Bronchial lymph node (tissue), 1 donor: Measurements from ENCODE around the gene SRFBP1.

- PRO-cap: no peak
These were observed 993 bp upstream of the SEMA6A start for GRCh38 chr5:116575613-116576019.

DNA sequence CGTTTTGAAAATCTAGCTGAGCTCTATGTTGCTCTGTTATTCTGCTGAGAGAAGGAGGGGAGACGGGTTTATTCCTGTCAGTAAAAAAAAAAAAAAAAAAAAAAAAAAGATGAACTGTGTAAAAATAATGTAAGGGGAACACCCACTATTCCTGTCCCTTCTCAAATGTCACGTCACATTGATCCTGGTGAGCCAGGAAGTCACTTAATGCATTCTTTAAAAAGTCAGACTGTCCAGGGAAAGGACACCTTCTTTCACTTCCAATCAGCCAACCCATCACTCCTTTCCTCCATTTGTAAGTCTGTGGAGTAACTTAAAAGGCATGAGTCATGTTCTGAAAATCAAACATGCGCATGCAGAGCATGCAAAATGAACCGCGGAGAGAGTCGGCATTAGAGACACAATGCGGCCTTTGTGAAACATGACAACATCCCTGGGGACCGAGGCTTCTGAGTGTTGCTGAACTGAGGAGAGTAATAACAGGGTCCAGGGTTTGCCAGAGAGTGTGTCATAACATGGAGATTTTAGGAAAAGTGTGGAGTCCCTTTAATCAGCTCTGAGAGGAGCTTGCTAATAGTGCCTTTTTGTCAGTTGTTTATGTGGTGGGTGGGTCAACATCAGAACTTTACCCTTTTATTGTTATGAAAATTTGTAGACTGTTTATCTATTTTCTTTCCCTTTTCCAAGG lies 77.6 kb upstream of the SEMA6A start:
- PRO-cap: no peak

- PRO-cap: no peak
These were observed 14.7 kb downstream of the DTWD2 start for GRCh38 chr5:118973395-118974239.

DNA sequence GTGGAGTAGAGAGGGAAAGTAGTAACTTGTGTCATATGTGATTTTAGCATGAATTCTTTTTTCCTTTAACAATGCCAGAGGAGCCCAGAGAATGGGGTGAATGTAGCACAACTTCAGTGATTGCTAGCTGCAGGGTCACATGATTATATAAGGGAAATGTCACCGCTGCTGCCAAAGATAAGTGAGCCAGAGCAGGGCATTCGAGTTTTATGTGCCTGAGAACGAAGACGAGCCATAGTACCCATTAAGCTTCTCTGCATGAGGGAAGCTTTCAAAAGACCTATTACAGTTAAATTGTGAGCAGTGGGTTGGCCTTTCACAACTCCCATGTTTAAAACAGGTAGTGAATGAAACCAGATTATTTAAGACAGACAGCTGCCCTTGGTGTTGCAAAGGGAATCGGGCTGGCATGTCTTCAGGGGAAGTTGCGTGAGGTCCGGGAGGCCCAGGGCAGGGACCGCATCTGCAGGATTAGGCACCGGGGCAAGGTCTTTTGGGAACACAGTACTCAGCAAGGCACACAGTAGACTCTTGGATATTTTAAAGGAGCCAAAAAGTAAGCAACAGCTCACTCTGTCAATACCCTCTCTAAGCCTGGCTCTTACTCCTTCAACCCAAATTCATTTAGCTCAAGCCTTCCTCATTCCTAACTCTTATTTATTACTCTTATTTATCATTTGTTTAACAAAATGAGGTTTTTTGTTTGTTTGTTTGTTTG lies 82.3 kb upstream of the TNFAIP8 start:
- PRO-cap: bidirectional peak, plus-strand start at position 203 of the sequence, minus-strand start at position 209 of the sequence

- PRO-cap: unidirectional peak, plus-strand start at chr5:119275441
These were observed 80.5 kb upstream of the TNFAIP8 start for GRCh38 chr5:119275269-119275741.

GRCh38 chr5:119315501-119316212 lies 40.2 kb upstream of the TNFAIP8 start:
- PRO-cap: bidirectional peak, plus-strand start at chr5:119315811, minus-strand start at chr5:119315719

DNA sequence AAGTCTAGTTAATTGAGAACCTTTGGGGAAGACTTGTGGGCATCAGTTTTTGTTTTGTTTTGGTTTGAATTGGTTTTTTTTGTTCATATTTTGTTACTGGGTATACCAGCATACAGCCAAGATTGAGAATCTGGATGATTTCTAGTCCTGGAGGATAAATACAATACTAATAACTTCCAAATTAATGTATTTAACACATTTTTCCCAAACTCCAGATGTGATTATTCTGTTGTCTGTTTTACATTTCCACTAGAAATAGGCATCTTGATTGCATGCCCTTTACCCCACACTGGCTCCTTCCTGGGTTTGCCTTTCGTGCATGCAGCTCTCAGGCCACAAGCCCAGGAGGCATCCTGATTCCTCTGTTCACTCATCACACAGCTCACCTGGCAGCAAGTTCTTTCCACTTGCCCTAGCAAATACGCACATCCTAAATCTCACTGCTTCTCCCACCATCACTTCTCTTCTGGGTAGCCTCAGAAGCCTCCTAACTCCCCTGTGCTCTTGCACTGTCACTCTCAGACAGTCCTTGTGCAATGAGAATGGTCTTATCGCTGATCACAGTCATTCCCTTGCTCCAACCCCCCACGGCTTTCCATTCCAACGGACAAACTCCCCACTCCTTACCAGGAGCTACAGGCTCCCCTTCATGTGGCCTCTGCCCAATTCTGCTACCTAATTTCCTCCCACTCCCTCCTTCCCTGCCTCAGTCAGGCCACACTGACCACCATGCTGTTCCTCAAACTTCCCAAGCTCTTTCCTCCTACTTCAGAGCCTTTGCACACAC lies 34.4 kb upstream of the TNFAIP8 start:
- PRO-cap: no peak

- PRO-cap: no peak
These were observed 11.8 kb upstream of the TNFAIP8 start for GRCh38 chr5:119343644-119344894.

GRCh38 chr5:119346921-119347581 lies 8.8 kb upstream of the TNFAIP8 start:
- PRO-cap: no peak

GRCh38 chr5:119400211-119400705 lies 44.4 kb downstream of the TNFAIP8 start:
- PRO-cap: no peak

DNA sequence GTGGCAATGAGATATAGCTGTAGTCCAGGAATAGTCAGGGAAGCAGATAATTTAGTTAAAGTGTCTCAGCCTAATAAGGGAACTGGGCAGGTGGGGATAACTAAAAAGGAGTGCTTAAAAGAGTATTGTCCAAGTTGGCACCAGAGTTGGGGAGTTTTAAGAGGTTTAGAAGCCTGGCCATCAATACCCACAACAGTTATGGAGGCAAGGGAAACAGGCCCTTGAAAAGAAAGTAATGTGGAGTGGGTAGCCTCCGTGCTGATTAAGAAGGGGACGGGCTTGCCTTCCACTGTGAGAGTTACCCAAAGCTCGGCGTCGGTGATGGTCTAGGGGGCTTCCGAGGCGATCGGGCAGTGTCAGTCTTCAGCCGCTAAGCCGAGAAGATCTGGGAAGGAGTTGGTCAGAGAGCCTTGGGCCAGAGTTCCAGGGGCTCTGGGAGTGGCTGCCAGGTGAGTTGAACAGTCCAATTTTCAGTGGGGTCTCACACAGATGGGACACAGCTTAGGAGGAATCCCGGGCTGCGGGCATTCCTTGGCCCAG lies 236.5 kb downstream of the PRR16 start:
- PRO-cap: no peak

DNA sequence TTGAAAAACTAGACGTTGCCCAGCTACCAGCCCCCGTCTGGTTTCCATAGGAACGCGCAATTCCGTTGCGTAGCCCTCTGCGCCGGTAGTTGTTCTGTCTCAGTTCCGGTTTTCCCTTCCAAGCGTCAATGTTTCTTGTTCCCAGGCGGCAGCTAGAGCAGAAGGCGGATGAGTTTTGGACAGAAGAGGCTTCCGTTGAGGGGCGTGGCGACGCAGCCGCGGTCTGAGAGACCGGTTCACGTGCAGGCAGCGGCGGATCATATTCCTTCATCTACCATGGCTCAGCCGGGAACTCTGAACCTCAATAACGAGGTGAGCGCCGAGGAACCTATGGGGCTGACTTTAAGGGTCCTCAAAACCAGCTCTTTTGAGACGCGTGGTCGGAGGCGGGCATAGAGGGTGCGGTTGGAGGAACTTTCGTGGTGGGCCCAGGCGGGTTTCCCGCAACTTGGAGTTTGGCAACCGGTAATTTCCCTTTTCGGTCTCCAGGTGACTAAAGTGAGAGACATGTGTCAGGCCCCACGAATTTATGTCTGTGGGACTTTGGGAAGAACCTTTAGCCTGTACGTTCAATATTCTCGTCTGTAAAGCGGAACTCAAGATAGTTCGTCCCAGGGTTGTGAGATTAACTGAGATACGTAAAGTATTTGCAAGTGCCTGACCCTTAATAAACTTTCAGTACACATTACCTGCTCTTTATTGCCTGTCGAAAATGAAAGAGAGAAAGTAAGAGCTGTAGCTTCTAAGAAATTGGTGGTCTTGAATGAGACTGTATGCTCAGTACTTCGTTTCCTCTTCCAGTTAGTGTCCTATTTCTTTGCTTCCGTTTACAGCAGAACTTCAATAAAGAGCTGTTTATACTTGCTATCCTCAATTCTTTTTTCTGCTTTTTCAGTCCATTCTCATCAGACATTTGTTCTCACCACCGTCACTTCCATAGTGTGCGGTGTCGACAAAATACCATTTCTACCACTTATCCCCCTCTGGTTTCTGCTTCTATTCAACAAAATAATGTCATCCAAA lies at the start of gene SRFBP1:
Gene SRFBP1, plus strand, starts transcription at position 219 of the 1,023 bp plus-strand sequence.
- PRO-cap: bidirectional peak, plus-strand start at position 219 of the sequence, minus-strand start at position 96 of the sequence

GRCh38 chr5:122323204-122323724 lies 11.2 kb downstream of the SNCAIP start:
- PRO-cap: no peak

DNA sequence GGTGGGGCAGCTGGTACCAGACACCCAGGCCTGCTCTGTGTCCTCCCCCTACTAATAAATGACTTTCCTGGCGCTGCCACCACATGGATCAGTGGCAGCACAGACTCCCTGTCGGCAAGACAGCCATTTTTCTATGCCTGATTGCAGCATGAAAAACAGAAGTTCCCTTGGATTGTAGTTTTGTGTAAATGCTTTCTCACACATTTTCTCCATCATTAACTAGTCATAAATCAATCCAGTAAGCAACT lies 181.5 kb downstream of the SNCAIP start:
- PRO-cap: no peak

DNA sequence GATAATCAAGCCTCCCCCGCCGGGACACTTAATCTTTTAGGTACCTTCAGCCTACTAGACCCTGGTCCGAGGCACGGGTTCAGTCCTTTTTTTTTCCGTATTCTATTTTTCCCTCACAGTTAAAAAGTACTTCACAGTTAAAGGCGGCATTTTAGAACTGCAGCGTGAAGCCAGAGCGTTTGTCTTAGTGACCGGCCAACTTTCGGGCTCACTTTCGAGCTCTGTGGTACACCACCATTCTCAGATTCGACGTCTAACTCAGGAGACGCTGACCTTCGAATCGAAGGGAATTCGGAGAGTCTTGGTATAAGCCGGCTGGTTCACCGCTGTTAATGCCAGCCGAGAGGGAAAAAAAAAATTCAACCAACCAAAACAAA lies 618 bp upstream of the SNX24 start:
- PRO-cap: unidirectional peak, minus-strand start at position 282 of the sequence

- PRO-cap: no peak
These were observed 4.4 kb downstream of the PRDM6 start for GRCh38 chr5:123093385-123093975.

- PRO-cap: bidirectional peak, plus-strand start at chr5:123420742, minus-strand start at chr5:123420603
These were observed 2.8 kb downstream of the CEP120 start for GRCh38 chr5:123420231-123420967.

DNA sequence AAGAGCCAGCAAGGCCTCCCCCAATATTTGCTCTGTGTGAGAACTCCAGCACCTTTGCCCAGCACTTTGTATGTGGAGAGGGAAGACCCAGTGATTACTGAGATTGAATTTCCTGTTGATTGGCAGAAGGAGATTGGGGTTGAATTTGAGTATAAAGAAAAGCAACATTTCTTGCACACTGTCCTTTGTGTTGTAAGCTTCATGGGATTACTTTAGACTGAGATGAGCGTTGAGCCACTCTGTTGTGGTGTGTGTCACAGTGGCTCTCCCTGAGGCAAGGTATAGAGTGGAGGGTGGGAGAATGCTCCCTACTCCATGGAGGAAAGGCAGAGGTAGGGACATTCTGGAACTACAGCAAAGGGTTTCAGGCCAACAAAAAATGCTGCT lies 5.9 kb upstream of the CEP120 start:
- PRO-cap: no peak

- PRO-cap: bidirectional peak, plus-strand start at chr5:123512116, minus-strand start at chr5:123511978
These were observed 247 bp upstream of the CSNK1G3 start for GRCh38 chr5:123511810-123512049.

DNA sequence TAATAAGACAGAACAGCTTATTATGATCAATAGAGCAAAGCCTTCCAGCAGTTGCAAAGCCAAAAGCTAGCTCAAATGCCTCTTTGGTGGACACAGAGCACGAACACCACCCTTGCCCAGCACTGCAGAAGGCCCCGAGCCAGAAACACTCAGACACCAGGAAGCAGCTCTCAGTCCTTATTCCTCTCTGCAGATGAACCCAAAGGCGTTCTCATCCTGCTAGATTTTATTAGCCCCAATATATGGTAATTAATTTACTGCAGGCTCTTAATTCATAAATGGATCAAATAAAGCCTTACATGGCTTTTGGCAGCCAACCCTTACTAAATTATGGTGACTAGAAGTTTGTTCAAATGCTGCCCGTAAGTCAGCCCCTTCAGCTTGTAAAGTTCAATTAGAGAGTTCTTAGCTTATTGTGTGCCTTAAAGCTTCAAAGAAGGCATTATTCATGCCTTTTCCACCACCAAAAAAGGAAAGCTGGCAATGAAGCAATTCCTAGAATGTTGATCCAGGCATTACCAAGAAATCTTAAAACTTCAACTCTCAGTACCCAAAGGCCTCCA lies 68.6 kb downstream of the ZNF608 start:
- PRO-cap: unidirectional peak, minus-strand start at position 396 of the sequence